Calu3 (cell line): Measurements from ENCODE around the genes CD19, ZG16 and TMEM219.

GRCh38 chr16:28842595-28843373, 3.4 kb downstream of the TUFM start:
- PRO-cap: no peak

DNA sequence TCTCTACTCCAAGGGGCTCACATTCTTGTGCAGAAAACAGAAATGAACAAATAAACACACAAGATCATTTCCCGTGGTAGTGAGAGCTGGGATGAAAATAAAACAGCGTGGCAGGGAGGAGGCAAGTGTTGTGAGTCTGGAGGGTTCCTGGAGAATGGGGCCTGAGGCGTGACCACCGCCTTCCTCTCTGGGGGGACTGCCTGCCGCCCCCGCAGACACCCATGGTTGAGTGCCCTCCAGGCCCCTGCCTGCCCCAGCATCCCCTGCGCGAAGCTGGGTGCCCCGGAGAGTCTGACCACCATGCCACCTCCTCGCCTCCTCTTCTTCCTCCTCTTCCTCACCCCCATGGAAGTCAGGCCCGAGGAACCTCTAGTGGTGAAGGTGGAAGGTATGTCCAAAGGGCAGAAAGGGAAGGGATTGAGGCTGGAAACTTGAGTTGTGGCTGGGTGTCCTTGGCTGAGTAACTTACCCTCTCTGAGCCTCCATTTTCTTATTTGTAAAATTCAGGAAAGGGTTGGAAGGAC, at the start of gene CD19:
CD19 (plus strand) TSS at position 271 of the 524 bp plus-strand sequence.
- PRO-cap: no peak

DNA sequence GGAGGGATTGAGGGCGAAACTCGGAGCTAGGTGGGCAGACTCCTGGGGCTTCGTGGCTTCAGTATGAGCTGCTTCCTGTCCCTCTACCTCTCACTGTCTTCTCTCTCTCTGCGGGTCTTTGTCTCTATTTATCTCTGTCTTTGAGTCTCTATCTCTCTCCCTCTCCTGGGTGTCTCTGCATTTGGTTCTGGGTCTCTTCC, 837 bp downstream of the CD19 start:
- PRO-cap: no peak

- PRO-cap: no peak
These were observed 90.1 kb downstream of the LAT start for GRCh38 chr16:29074645-29075685.

- PRO-cap: no peak
These were observed 121.4 kb downstream of the LAT start for GRCh38 chr16:29106164-29106766.

GRCh38 chr16:29152159-29153119, 167.6 kb downstream of the LAT start:
- PRO-cap: no peak

- PRO-cap: no peak
These were observed 206.8 kb downstream of the NPIPB11 start for GRCh38 chr16:29199659-29200160.

GRCh38 chr16:29228448-29228823, 178.1 kb downstream of the NPIPB11 start:
- PRO-cap: no peak

DNA sequence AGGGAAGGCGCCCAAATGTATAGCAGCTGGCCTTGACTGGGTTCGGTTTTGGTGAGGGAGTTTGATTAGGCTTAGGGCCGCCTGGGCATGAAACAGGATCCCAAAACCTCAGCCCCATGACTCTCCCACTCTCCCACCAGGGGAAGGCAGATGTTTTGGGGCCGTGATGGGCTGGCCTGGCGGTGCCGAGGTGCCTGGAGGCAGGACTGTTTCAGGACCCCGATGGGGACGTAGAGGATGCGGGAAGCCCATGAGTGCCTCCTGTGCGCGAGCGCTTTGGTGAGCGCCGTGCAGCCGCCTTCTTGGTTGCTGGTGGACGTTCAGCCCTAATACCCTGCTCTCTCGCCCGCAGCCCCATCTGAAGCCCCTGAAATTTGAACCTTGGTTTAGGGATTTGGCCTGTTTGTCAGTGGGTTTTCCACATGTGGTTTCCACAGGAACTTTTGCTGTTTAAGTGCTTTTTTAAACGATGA, 145.9 kb downstream of the NPIPB11 start:
- PRO-cap: no peak

DNA sequence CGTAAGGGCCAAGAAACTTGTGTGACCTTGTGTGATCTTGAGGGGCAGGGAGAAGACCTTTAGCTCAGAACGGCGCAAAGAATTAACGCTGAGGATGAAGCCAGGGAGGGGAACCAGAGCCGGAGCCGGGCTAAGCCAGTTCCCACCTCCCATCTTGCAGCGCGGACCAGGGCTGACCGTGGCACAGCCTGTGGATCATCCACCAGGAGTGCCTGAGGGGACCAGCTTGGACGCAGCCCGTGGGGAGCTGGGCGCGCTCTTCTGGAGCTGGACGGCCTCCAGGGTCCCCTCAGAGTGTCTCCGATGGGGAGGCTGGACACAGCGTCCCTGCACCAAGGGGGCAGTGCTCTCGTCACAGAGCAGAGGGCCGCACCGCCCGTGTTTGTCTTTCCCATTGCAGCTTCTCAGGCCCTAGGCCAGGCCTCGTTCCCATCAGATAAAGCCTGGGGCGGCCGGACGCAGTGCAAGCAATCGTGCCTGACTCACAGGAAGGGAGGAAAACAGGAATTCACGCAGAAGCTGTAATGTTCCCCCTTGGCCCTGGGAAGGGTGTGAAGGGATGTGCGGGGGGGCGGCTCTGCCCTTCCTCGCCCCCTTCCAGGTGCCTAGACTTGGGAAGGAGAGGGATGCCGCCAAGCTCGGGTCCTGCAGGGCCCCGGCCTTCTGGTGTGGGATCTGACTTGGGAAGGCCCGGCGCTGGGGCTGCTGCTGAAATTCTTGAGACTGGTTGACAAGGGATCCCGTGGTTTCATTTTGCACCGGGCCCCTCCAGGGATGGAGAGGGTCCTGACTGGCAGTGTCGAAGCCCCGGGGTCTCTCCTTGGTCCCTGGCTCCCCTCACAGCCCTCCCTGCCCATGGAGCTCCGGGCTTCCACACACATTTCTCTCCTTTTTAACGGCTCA, 144.8 kb downstream of the NPIPB11 start:
- PRO-cap: no peak

GRCh38 chr16:29273025-29273492, 133.5 kb downstream of the NPIPB11 start:
- PRO-cap: no peak

DNA sequence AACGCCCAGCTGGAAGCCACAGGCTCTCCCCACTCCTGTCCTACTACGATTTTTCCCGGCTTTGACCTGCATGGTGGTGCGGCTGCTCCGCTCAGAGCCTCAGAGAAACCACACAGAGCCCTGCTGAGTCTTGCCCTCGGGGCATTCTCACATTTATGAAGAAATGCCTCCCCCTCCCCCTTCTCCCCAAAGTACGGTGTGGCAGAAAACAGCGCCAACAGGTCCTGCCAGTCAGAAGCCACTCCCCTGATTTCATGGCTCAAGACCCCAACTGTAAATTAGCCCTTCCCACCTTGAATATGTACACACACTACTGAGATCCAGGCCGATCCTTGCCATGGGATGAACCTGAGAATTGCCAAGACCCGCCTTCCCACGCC, 51.5 kb upstream of the SPN start:
- PRO-cap: no peak

- PRO-cap: no peak
These were observed 18.9 kb downstream of the QPRT start for GRCh38 chr16:29697908-29698323.

DNA sequence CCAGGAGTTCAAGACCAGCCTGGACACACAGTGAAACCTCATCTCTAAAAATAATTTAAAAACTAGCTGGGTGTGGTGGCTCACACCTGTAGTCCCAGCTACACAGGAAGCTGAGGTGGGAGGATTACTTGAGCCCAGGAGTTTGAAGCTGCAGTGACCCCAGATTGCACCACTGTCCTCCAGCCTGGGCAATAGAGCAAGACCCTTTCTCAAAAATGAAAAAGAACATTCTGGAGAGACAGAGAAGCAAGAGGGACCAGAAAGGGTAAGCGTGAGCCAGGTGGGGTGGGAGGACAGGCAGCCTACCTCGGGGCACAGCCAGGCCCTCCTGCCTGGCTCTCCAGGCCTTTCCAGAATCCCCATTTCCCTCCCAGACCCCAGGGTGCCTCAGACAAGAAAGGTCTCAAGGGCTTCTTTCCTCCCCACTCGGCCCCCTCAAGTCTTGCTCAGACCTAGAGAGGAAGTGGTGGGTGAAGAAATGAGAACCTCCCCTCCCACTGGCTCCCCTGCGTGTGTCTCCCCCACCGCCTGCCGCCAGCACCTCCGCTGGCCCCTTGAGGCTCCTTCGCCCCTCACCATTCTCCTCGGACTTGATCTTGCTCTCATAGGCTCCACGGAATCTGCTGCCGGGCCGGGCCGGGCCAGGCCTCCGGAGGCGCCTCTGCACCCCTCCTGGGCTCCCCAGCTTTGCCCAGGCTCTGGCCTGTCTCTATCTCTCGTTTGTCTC, 506 bp downstream of the C16orf54 start:
- PRO-cap: no peak

GRCh38 chr16:29757998-29758384, 12.2 kb upstream of the C16orf54 start:
- PRO-cap: no peak

GRCh38 chr16:29777974-29778691, at the start of gene ZG16:
Gene ZG16 (plus strand): TSS chr16:29778256.
- PRO-cap: no peak

- PRO-cap: bidirectional peak, plus-strand start at chr16:29811451, minus-strand start at chr16:29811269
These were observed 1.3 kb upstream of the PRRT2 start for GRCh38 chr16:29810367-29811399.

DNA sequence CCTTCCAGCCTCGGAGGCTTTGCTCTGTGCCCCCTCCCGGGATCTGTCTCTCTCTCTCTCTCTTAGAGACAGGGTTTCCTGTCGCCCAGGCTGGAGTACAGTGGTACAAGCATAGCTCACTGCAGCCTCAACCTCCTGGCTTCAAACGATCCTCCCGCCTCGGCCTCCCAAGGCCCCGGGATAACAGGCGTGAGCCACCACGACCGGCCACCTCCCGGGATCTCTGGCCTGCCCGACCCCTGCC, 13.9 kb upstream of the CDIPT start:
- PRO-cap: no peak

DNA sequence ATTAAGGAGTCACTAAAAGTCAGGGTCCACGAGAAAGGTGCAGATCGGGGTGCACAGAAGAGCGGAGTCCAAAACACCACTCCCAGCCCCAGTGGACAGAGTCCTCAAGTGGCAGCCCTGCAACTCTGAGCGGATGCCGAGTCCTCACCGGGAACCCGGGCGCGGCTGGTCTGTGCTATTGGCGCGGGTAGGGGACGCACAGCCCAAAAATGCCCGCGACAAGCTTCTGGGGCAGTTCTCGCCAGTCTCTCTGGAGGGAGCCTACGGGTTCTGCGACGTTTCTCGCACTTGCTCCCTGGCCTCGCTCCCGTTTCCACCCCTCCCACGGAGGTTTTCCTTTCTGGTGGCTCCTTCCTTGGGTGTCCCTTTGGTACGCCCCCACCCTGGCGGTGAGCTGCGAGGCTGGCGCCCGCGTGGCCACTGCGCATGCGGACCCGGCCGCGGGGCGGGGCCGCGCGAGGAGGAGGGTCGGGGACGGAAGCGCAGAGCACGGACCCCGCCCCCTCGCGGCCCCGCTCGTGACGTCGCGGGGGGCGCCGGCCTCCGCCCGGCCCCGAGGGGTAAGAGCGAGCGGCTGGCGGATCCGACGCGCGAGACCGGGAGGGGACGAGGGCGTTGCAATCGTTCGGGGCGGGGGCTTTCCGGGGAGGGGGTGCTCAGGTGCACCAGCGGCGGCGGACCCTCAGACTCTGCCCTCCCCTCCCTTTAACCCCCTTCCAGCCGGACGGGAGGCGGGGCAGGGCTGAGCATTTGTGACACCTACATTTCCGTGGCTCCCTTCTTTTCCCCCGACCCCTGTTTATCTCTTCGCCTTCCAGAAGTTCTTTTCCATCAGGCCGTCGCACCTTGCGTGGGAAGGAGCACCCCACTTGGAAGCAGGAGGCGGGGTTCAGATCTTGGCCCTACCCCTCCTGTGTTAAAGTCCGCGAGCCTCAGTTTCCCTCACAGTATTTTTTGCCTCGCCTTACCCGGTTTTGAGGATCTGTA, at the start of gene TMEM219:
TMEM219 (plus strand) TSS at position 507 of the 987 bp plus-strand sequence.
- PRO-cap: bidirectional peak, plus-strand start at position 141 of the sequence, minus-strand start at position 127 of the sequence; bidirectional peak, plus-strand start at position 569 of the sequence, minus-strand start at position 374 of the sequence

DNA sequence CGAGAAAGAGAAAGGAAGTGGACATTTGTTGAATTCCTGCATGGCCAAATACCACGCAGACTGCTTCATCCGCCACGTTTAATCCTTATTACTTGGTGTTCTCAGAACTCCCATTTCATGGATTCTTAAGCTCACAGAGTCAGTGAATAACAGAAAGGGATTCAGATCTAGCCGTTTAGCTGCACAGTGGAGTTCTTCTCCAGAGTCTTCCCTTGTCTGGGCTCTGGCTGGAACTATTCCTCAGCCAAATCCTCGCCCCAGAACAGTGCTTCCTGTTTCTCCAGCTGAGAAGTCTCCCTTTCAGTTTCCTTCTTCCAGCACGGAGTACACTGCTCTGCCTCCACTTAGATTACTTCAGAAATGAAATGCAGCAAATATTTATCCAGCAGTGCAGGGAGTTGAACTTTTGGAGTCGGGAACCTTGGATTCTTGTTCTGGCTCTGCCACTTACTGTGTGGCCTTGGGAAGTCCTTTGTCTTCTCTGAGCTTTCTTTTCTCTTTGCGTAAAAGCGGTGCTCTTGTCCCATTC, 745 bp downstream of the TMEM219 start:
- PRO-cap: bidirectional peak, plus-strand start at position 303 of the sequence, minus-strand start at position 235 of the sequence